ENCODE results near the gene ZMYND10.

DNA sequence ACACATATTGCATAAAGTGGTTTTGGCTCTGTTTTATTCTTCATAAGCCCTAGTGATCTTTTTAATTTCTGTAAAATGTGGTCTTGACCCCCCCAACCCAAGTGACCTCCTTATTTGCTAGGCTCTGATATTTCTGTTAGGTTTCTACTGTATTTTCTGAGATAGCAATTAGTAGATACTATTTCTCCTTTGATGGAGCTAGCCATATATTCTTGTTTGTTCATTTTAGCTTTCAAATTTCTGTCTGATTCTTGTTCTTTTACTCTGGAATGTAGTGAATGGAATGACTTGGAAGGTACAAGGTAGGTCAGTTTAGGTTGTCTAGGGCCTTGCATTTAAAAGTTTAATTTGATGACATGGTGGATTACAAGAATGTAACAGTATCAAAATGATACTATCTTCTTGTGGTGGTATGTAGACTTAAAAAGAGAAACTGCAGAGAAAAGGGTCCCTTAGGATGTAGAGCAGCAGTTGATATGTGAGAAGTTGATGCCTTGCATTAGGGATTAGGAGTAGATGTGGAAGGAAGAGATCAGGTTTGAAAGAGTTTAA is 59.8 kb upstream of the RBM5 start:
- PRO-cap, result no peak
- RAMPAGE, long total RNA, 5 experiments, result start-site peak on the plus strand in 3 of 5 experiments, centred at positions 246 to 452 of the sequence, 8 to 22 reads per replicate

GRCh38 chr3:50091716-50092306 is 3.1 kb downstream of the RBM5 start:
- PRO-cap, result no peak
- RAMPAGE, long total RNA, 5 experiments, result start-site peak on the plus strand in 1 of 5 experiments, at chr3:50092041-50092200 at its widest, 210 reads per replicate
- RRBS, result no CpG with 5 or more reads among the region's 10 CpGs

DNA sequence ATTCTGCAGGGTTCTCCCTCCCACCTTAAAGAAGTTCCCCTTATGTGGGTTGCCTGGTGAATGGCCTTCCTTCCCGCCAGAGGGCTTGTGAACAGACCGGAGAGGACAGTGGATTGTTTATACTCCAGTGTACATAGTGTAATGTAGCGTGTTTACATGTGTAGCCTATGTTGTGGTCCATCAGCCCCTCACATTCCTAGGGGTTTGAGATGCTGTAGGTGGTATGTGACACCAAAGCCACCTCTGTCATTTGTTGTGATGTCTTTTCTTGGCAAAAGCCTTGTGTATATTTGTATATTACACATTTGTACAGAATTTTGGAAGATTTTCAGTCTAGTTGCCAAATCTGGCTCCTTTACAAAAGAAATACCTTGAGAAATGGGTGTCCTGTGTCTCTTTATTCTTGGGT is 29.9 kb downstream of the RBM5 start:
- PRO-cap, result no peak
- RAMPAGE, long total RNA, 5 experiments, result no peak in any of the 5 experiments
- RRBS, result no CpG with 5 or more reads among the region's 3 CpGs

DNA sequence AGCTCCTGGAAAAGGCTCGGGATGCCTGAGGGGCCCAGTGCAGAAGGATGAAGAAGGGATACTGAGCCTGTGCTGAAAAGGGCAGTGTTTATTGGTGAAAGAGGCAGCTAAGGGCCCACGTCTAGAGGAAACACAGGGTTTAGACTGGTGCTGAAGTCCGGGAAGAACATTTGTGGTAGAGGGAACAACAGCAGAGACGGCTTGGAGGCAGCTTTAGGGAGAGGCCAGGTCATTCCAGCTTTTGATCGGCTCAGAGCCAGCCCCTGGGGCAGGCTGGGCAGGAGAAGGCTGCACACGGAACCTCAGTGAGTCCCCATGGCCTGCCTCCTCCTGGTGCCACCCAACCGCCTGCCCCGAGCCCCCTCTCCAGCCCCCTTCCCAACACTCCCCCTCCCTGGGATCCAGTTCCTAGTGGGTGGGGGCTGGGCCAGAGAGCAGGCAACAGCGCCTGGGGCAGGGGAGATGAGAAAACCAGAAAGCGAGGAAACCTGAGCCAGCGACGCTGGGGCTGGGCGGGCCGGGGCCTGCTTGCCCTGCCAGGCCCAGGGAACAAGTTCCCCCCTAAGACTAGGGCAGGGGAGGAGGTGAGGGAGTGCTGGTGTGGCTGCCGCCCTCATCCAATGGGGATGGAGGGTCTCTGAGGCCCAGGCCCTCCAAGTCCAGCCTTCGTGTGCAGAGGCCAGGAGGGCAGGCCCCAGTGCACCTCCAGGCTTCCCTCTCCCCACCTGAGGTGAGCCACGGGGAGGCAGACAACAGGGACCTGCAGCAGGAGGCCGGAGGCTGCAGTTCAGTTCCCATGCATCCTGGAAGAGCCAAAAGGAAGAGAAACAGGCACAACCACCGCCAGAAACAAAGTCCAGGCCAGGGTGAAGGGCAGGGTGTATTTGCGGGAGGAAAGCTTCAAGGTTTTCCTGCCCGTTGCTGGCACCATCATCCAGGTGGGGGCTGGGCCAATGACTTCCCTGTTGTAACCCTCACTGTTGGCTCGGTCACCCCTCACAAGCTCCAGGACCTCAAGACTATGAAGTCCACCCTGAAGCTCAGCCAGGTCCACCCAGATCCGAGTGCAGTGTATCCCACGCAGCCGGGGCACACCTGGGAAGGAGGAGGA is 4.1 kb upstream of the SEMA3F start:
- PRO-cap, result no peak
- RAMPAGE, long total RNA, 5 experiments, result no peak in any of the 5 experiments
- RRBS, result no CpG with 5 or more reads among the region's 25 CpGs

DNA sequence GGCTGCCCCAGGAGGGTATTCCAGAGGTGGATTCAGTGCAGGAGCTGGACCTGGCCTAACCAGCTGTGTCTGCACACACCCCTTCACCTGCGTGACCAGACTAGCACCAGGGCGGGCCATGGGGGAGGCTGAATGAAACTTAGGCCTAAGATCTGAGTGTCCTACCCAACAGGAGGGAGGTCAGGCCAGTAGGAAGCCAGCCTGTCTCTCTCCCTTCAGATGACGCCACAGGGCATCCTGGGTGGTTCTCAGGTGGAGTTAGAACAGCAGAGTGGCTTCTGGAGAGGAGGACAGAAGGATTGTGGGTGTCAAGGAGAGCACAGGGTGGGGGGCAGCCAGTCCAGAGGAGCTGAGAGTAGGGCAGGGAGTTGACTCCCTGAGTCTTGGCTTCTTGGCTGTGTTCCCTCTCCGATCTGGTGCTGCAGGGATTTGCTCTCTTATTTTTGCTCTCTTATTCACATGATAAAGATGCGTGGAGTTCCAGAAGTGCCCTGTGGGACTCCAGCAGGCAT is 3.3 kb upstream of the SEMA3F start:
- PRO-cap, result no peak
- RAMPAGE, long total RNA, 5 experiments, result no peak in any of the 5 experiments
- RRBS, result no CpG with 5 or more reads among the region's 5 CpGs

DNA sequence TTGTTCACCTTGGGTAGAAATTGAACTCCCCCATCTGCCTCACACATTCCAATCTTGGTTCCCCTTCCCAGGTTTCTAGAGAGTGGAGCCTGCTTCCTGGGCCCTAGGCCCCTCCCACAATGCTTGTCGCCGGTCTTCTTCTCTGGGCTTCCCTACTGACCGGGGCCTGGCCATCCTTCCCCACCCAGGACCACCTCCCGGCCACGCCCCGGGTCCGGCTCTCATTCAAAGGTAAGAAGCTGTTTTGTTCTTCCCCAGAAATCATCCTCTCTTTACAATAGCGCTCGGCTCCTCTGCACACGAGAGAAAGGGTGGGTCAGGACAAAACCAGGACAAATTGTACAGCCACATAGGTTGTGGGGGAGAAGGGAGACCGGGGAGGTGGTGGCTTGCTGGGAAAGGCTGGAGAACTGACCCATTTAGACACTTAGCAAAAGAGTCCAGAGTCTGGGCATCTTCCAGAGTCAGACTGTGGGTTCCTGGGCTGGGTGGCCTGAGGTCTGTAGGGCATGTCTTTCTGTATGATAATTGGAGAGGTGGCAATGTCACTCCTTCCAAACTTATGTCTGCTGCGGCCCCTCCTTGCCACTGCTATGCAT is 4.5 kb downstream of the SEMA3F start:
- PRO-cap, result no peak
- RAMPAGE, long total RNA, 5 experiments, result start-site peak on the plus strand in 1 of 5 experiments, centred at position 162 of the sequence, 10 reads per replicate
- RRBS, result 78% methylated on average over 1 of the region's 12 CpGs

DNA sequence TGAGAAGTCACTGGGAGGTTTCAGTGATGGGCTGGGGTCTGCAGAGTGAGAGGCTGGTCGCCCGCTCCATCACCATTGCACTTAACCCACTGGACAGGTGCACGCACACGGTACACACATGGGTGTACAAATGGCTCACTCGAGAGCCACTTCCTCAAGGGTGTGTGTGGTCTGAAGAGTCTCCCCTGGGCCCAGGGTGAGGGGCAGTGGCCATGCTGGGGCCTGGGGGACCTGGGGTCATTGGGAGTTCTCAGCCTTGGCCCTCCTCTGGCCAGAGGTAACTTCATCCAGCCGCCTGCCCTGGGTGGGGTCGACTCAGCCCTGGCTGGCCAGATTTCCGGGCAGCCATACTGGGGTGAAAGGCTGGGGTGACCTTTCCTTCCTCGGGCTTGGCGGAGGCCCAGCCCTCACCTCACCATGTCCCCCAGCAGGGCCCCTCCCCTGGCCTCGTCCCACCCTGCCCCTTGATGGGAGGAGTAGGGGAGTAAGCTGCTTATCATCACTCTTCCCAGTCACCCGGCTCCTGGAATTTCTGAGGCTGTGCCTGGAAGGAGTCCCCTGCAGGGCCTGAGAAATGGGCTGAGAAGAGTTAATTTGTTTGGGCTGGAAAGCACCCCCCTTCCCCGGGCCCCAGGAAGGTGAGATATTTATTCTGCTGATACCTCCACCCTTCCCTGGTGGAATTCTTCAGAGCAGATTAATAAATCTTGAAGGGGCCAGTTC is 5.4 kb downstream of the SEMA3F start:
- PRO-cap, result unidirectional peak, plus-strand start at position 511 of the sequence
- RAMPAGE, long total RNA, 5 experiments, result no peak in any of the 5 experiments
- RRBS, result 12% methylated on average over 2 of the region's 13 CpGs

DNA sequence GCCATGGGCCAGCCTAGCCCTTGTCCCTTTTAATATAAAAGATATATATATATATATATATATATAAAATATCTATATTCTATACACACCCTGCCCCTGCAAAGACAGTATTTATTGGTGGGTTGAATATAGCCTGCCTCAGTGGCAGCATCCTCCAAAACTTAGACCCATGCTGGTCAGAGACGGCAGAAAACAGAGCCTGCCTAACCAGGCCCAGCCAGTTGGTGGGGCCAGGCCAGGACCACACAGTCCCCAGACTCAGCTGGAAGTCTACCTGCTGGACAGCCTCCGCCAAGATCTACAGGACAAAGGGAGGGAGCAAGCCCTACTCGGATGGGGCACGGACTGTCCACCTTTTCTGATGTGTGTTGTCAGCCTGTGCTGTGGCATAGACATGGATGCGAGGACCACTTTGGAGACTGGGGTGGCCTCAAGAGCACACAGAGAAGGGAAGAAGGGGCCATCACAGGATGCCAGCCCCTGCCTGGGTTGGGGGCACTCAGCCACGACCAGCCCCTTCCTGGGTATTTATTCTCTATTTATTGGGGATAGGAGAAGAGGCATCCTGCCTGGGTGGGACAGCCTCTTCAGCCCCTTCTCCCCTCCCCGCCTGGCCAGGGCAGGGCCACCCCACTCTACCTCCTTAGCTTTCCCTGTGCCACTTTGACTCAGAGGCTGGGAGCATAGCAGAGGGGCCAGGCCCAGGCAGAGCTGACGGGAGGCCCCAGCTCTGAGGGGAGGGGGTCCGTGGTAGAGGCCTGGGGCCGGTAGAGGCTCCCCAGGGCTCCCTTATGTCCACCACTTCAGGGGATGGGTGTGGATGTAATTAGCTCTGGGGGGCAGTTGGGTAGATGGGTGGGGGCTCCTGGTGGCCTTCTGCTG is 3.0 kb upstream of the GNAT1 start:
- PRO-cap, result no peak
- RAMPAGE, long total RNA, 5 experiments, result start-site peak on the plus strand in 1 of 5 experiments, centred at positions 258 to 753 of the sequence, 7 to 15 reads per replicate
- RRBS, result no CpG with 5 or more reads among the region's 10 CpGs

DNA sequence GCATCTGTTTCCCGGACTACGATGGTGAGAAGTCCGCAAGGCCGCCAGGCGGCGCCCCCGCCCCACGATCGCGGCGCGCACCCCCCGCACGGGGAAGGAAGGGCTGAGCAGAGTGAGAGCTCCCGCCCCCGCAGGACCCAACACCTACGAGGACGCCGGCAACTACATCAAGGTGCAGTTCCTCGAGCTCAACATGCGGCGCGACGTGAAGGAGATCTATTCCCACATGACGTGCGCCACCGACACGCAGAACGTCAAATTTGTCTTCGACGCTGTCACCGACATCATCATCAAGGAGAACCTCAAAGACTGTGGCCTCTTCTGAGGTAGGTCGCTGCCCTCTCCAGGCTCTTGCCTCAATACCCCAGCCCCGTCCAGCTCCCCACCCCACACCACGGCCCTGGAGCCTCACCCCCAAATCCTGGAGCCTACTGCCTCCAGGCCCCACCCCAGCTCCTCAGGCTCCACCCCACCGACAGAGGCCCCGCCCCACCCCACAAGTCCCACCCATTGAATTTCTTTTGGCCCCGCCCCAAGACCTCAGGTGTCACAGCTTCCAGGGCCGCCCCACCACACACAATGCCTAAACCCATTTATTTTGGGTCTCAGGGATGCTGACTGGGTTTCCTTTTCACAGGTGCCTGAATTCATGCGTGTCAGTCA is 3.4 kb downstream of the GNAT1 start:
- PRO-cap, result no peak
- RAMPAGE, long total RNA, 5 experiments, result no peak in any of the 5 experiments
- RRBS, result no CpG with 5 or more reads among the region's 40 CpGs

DNA sequence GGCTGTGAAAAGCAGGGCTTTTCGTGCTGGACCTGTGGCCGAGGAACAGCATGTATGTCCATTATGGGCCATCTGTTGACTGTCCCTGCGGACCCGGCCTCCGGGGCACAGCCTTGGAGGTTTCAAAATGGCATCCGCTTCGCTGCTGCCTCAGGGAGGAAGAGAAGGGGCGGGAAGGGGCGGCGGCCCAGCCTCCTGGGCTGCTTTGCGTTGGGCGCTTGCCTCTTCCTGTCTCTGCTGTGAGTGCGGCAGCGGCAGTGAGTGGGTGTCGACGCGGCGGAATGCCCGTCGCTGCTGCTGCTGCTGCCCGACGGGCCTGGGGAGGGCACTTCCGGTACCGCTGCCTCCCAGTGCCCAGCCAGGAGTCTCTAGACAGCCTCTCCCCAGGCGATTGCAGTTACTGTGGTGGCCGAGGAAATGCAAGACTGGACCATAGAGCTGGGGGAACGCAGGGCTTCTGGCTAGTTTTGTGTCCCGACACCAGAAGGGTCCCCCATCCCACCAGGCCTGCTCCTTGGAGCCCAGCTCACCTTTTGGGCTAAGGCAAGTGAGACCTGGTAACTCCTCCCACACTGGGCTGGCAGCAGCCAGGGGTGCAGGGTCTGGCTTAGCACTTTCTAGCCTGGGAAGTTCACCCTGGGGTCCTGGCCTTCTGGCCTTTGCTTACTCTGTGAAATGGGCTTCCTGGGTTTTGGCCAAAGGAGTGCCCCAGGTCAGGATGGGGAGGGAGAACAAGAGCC is 2.0 kb downstream of the GNAI2 start:
- PRO-cap, result bidirectional peak, plus-strand start at position 257 of the sequence, minus-strand start at position 152 of the sequence
- RAMPAGE, long total RNA, 5 experiments, result no peak in any of the 5 experiments
- RRBS, result no CpG with 5 or more reads among the region's 28 CpGs

- PRO-cap, result unidirectional peak, plus-strand start at chr3:50243460; unidirectional peak, plus-strand start at chr3:50243536
- RAMPAGE, long total RNA, 5 experiments, result no peak in any of the 5 experiments
- RRBS, result no CpG with 5 or more reads among the region's 17 CpGs
Measured at GRCh38 chr3:50242506-50243618, 6.9 kb downstream of the GNAI2 start.

DNA sequence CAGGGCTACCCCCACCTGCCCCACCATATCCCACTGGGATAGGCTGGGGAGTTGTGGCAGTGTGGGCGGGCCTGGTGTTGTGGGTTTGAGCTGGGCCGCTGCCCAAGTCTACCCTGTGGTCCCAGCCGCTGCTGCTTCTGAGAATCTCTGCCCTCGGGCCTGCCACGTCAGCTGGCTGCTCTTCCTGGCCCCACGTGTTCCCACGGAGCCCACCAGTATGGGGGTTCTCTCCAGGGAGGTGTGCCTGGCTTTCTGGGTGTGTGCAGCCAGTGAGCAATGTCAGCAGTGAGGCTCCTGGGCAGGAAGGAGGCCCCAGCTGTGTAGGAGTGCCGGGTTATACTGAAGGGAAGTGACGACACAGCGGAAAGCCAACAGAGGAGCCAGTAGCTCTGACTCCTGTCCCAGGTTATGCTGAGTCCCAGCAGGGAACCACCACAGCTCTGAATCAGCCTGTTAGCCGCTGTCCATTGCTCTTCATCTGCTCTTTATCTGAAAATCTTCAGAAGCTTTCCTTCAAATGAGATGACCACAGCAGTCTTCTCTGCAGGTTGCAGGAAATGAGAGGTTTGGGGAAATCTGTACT is 10.6 kb downstream of the GNAI2 start:
- PRO-cap, result bidirectional peak, plus-strand start at position 352 of the sequence, minus-strand start at position 293 of the sequence
- RAMPAGE, long total RNA, 5 experiments, result no peak in any of the 5 experiments
- RRBS, result no CpG with 5 or more reads among the region's 11 CpGs

- PRO-cap, result bidirectional peak, plus-strand start at chr3:50248645, minus-strand start at chr3:50248590
- RAMPAGE, long total RNA, 5 experiments, result no peak in any of the 5 experiments
- RRBS, result no CpG with 5 or more reads among the region's 4 CpGs
Measured at GRCh38 chr3:50248244-50248736, 12.3 kb downstream of the GNAI2 start.

- PRO-cap, result unidirectional peak, minus-strand start at chr3:50334639
- RAMPAGE, long total RNA, 5 experiments, result no peak in any of the 5 experiments
- RRBS, result no CpG with 5 or more reads among the region's 7 CpGs
Measured at GRCh38 chr3:50334267-50335167, 6.1 kb downstream of the RASSF1 start.

DNA sequence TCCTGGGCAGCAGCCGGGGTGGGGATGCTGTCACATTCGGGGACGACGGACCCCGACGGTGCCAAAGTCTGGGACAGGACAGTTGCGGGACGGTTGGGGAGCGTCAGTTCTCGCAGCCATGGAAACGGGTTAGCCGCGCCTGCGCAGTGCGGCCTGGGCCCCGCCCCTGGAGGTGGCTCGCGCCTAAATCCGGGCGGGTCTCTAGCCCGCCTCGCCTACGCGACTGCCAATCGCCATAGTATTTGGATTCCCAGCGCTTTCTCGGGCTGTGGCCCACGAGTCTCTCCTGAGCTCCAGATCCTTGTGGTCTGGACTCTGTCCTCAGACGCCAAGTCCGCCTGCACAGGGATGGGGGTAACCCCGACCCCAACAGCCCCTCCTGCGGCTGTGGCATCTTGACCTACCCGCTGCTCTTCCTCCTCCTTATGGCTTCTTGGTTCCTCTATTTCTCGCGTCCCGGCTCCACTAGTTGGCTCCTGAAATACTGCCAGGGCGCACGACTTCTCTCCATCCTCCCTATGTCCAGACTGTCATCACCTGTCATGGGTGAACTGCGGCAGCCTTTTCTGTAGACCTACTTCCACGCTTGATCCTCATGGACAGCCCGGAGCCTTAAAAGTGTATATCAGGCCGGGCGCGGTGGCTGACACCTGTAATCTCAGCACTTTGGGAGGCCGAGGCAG is at the start of gene ZMYND10:
TSS of gene ZMYND10 (minus strand) at position 131 of the 683 bp plus-strand sequence.
- PRO-cap, result no peak
- RAMPAGE, long total RNA, 5 experiments, result no peak in any of the 5 experiments
- RRBS, result no CpG with 5 or more reads among the region's 45 CpGs

GRCh38 chr3:50382136-50382919 is 23.0 kb upstream of the TMEM115 start:
- PRO-cap, result no peak
- RAMPAGE, long total RNA, 5 experiments, result no peak in any of the 5 experiments
- RRBS, result no CpG with 5 or more reads among the region's 18 CpGs

GRCh38 chr3:50446966-50448013 is 56.1 kb downstream of the CACNA2D2 start:
- PRO-cap, result no peak
- RAMPAGE, long total RNA, 5 experiments, result no peak in any of the 5 experiments
- RRBS, result 72% methylated on average over 4 of the region's 18 CpGs

DNA sequence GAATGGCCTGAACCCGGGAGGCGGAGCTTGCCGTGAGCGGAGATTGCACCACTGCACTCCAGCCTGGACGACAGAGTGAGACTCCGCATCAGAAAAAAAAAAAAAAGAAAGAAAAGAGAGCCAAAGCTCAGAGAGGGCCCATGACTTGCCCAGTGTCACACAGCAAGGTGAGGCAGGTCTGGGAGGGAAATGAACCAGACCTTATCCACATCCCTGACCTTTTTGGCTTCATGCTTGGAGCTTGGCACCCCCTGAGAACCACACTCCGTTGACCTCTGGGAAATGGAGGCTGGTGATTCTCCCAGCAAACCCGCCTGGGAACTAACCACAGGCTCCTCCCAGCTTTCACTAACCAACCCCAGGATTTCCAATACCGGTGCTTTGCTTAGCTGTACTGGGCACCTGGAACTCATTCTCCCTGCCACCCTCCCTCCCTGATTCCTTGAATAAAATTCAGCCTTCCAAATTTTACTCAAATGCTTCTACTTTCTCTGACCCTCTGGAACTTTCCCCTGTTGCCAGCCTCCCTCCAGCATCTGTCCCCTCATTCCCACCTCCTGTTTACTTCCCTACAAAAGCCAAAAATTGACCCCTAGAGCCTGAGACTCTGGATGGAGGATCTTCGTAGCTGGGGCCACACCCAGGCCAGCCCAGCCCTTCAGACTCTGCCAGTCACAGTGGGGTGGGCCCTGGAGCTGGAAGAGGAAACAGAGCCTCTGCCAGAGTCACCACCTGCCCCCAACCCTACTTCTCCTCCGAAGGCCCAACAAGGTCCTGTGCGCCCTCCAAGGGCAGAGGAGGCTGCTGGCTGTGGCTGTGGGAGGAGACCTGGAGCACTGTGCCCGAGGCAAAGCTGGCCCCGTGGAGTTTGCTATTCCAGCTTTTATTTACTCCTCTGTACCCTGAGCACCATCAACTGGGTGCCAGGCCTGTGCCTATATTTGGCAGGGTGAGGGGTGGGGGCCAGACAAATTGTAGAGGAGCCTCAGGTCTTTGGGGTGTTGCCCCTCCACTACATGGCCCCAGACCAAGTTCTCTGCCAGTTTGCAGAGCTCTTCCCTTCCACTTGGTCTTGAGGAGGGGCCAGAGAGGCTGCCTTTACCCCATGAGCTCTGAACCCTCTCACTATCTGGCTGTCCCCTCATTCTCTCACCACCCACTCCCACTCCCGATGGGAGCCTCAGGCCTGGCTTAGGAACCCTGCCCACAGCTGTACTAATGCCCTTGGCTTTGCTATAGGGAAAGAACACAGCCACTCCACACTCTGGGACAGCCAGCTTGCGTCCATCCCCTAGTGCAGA is 19.1 kb downstream of the CISH start:
- PRO-cap, result no peak
- RAMPAGE, long total RNA, 5 experiments, result no peak in any of the 5 experiments
- RRBS, result no CpG with 5 or more reads among the region's 16 CpGs

- PRO-cap, result no peak
- RAMPAGE, long total RNA, 5 experiments, result no peak in any of the 5 experiments
- RRBS, result no CpG with 5 or more reads among the region's 6 CpGs
Measured at GRCh38 chr3:50608690-50609558, 2.6 kb downstream of the CISH start.

DNA sequence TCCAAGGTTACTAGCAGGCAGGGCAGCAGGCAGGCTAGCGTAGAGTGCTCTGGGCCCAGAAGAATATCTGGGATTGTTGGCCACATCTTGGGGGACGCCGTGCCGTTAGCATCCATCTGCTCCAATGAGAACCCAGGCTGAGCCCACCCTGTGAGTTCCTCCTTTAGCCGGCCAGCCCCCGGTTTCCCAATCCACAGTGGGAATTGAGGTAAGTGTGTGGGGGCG is 425 bp downstream of the CISH start:
- PRO-cap, result no peak
- RAMPAGE, long total RNA, 5 experiments, result no peak in any of the 5 experiments
- RRBS, result no CpG with 5 or more reads among the region's 7 CpGs

Measured in stomach (tissue), 7 donors.